SK-MEL-5 (cell line): ENCODE results near the genes HSPA6, ATF6, OLFML2B and CCDC190.

DNA sequence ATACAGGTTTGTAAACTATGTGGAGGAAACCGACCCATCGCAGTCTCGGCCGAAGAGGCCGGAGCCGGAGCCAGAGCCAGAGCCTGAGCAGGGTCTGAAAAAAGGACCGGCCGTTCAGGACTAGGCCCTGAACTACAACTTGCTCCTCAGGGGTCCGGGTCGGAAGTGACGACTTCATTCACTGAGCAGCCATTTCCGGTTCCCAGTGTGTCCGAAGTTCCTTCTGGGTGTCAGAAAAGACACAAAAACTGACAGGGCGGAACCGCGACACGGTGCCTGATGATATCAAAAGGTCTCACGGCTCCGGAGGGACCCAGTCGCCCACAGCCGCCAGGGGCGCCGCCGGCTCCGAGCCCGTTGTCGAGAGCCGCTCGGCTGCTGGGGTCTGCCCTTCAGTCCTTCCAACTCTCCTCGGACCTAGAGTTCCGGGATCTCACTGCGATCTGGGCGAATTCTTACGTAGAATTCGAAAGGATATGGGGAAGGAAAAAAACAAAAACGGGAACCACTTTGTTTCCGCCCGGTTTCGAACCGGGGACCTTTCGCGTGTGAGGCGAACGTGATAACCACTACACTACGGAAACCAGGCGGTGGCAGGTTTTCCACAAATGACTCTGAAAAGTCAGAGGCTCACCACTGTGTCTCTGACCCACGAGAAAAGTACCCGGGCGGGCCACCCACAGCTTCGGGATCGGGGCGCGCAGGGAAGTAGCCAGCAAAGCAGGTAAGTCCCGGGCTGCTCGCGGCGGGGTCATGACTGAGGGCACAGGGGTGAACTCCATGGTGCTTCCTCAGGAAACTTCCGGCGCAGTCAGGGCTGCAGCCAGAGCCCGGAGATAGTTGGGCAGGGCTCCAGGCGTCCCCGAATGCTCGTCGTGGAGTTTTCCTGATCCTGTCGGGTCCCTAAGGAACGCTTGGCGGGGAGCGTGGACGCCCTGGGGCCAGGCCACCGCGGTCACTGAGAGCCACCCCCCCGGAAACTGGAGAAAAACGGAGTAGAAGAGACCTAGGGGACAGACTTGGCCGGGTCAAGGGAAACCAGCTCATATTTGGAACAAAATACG is 31.8 kb upstream of the CFAP126 start:
RAMPAGE:
- cytosol, long total RNA, result no peak
- long total RNA, result no peak
- nucleus, long total RNA, result start-site peak on the plus strand centred at position 629 of the sequence, 152 bp wide, 13 and 11 reads in 2 replicates

DNA sequence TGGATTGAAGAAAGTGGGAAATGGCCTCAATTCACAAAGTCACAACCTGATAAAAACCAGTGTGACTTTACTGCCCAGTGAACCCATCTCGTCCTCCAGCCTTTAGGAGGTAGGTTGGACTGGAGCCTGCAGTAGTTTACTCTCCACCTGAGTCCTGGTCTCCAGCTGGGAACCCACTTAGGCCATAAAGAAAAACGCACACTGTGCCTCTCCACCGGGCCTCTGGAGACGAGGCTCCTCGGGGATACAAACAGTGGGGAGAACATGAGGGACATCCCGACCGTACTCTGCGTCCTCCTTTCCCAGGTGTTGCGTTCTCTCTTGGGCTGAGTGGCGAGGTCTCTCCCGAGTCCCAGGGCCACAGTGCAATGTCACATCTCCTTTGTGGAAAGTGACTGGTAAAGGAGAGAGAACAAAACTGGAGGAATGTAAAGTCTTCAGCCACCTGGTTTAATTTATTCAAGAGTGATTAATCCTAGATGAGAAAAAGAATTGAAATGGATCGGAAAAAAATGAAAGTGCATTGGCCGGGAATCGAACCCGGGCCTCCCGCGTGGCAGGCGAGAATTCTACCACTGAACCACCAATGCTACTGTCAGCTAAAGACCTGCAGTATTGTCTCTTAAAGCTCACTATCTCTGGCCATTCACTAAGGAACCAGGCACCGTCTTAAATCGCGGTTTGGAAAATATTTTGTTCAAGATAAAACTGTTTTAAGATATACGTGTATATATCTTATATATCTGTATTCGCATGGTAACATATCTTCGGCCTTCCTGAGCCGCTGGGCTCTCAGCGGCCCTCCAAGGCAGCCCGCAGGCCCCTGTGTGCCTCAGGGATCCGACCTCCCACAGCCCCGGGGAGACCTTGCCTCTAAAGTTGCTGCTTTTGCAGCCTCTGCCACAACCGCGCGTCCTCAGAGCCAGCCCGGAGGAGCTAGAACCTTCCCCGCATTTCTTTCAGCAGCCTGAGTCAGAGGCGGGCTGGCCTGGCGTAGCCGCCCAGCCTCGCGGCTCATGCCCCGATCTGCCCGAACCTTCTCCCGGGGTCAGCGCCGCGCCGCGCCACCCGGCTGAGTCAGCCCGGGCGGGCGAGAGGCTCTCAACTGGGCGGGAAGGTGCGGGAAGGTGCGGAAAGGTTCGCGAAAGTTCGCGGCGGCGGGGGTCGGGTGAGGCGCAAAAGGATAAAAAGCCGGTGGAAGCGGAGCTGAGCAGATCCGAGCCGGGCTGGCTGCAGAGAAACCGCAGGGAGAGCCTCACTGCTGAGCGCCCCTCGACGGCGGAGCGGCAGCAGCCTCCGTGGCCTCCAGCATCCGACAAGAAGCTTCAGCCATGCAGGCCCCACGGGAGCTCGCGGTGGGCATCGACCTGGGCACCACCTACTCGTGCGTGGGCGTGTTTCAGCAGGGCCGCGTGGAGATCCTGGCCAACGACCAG is at the start of gene HSPA6:
TSS of gene HSPA6 (plus strand) at position 1,213 of the 1,436 bp plus-strand sequence.
RAMPAGE:
- cytosol, long total RNA, result no peak
- long total RNA, result no peak
- nucleus, long total RNA, result no peak

DNA sequence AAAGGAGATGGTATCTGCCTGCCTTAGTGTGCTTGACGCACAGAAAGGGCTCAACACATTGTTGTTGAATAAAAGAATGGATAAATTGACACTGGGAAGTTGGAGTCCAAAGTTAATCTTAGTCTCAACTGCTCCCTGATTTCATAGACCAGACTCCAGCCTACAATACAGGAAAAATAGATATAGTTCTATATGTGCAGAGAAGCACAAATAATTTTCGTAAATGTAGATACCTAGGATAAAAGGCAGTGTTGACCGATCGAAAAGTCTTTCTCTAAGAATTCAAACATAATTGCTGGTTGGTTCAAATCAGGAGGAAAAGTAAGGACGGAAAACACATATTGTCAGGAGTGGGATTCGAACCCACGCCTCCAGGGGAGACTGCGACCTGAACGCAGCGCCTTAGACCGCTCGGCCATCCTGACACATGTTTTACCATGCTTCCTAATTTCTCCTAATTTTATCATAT is 5.7 kb downstream of the HSPA6 start:
RAMPAGE:
- cytosol, long total RNA, result no peak
- long total RNA, result no peak
- nucleus, long total RNA, result no peak

DNA sequence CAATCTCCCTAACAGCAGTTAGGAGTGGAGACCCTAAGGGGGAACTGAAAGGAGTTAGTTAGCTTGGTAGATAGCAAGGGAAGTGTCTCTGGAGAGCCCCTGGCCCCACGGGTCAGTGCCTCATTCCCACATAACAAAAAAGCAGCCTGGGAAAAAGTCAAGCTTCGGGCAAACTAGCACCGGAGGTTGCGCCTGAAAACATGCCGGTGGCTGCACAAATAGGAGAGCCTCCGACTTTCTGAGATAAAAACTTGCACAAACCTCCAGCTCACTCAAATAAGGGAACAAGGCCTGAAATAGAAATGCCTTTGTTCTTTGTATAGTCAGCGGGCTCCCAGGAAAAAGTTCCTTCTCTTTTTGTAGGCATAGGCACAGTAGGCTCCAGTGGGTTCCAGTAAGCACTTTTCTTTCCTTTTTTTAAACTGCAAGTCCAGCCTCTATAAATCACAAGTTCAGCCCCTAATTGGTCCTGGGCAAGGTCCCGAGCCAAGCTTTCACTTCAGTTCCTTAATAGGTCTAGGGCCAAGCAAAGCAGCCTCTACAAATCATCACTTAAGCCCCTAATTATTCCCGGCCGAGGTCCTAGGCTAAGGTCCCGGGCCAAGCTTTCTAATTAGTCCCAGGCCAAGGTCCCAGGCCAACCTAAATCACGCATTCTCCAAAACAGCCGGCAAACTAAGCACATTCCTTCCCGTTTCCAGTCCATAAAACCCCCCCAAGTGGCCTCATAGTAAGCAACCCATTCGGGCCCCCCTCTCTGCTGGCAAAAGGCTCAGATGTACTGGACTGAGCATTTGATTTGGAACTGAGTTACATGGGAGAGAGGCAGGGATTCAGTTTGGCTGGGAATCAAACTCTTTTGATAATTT is 8.5 kb downstream of the HSPA6 start:
RAMPAGE:
- cytosol, long total RNA, result no peak
- long total RNA, result no peak
- nucleus, long total RNA, result no peak

GRCh38 chr1:161539666-161540615 is 9.7 kb downstream of the FCGR3A start:
RAMPAGE:
- cytosol, long total RNA, result no peak
- long total RNA, result no peak
- nucleus, long total RNA, result no peak

DNA sequence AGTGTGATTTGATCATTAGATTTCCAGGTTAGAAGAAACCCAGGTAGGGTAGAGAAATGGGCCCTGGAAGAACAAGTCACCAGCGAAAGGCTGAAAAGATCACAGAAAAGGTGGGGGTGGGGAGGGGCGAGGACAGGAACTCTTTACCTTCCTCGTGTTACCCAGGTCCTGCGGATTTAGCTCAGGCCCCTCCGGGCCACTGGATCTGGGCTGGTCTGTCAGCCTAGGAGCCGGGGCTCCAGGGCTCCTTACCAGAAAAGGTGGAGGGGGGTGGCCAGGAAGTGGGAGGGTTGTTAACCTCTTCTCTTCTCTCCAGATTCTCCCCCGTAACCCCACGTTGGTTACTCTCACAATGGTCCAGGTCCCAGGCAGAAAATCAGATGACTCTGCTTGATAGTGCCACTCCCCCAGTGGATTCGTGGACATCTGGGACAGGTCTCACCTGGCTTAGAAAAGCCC is 795 bp upstream of the FCGR3A start:
RAMPAGE:
- cytosol, long total RNA, result no peak
- long total RNA, result no peak
- nucleus, long total RNA, result no peak

GRCh38 chr1:161765907-161767072 is at the start of gene ATF6:
ATF6 (plus strand) TSS chr1:161766320.
RAMPAGE:
- cytosol, long total RNA, result start-site peak on the plus strand at chr1:161766312-161766358, 602 and 604 reads in 2 replicates
- long total RNA, result start-site peak on the plus strand at chr1:161766333-161766358, 66 and 168 reads in 2 replicates
- nucleus, long total RNA, result start-site peak on the plus strand at chr1:161766331-161766358, 220 and 63 reads in 2 replicates

DNA sequence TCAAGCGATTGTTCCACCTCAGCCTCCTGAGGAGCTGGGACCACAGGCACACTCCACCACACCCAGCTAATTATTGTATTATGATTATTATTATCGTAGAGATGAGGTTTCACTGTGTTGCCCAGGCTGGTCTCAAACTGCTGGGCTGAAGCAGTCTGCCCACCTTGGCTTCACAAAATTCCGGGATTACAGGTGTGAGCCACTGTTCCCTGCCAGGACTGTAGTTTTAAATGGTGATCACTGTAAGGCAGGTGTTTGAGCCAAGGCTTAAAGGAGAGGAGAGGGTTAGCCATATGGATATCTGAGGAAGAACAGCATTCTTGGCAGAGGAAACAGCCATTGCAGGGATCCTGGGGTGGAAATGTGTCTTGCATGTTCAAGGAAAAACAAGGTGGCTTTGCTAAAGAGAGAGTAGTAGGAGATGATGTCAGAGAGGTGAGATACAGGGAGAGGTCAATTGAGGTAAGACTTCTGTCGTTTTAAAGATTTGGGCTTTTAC is 73.4 kb downstream of the ATF6 start:
RAMPAGE:
- cytosol, long total RNA, result no peak
- long total RNA, result no peak
- nucleus, long total RNA, result no peak

DNA sequence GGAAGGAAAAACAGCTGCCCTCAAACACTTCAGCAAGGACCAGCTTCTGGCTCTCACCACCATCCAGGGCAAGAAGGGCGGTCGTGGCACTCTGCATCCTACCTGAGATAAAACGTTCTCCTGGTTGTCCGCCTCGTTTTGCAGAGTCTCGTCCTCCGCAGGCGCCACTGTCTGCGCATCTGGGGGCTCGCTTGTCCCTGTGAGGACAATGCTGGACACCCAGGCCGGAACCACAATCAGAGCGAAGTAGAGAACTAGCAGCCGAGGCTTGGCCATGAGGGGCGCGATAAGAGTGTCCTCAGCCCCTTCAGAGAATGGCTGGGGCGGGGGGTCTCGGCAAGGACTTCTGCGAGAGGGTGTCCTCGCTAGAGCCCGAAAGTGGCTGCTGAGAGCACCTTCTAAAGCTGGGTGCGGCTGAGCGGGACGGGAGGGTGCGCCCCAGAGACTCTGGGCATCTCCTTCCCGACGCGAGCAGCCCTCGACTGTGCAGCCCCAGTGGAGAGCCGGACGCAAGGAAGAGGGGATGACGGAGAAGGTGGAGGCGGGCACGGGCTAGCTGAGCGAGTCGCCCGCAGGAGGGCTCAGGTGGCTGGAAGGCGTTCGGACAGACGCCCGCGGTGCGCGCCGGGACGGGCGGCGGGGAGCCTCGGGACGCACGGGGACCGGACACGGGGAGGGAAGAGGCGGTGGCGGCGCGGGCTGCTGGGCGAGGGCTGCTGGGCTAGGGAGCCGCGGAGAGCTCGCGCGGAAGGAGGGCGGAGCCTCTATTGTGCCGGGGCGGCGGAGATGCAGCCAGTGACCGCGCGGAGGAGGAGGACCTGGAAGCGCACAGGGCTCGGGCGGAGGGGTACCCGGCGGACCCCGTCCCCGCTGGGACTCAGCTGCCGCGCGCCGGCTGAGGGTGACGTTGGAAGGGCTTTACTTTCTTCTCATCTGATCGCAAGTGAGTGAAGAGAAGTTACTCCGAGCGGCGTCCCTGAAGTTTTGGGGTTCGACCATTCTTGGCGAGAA is at the start of gene OLFML2B:
TSS of gene OLFML2B (minus strand) at position 715 of the 1,011 bp plus-strand sequence.
RAMPAGE:
- cytosol, long total RNA, result no peak
- long total RNA, result no peak
- nucleus, long total RNA, result no peak

GRCh38 chr1:162070499-162070774 is 946 bp downstream of the NOS1AP start:
RAMPAGE:
- cytosol, long total RNA, result no peak
- long total RNA, result no peak
- nucleus, long total RNA, result no peak

DNA sequence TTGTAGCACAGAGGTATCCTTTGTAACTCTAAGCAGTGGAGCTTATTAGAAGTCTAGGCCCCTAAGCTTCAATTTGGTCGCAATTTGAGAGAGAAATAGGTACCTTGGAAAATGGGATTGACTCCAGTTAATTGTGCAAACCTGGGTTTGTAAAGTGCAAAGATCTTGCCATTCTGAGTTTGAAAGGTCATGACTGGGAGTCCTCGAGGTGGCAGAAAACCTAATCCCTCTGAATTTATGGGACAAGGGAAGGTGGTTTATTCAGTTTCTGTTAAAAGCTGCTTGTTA is 144.7 kb downstream of the SPATA46 start:
RAMPAGE:
- cytosol, long total RNA, result no peak
- long total RNA, result no peak
- nucleus, long total RNA, result no peak

GRCh38 chr1:162374027-162374375 is 2.7 kb downstream of the SPATA46 start:
RAMPAGE:
- cytosol, long total RNA, result no peak
- long total RNA, result no peak
- nucleus, long total RNA, result no peak

GRCh38 chr1:162421732-162422432 is 9.9 kb upstream of the SH2D1B start:
RAMPAGE:
- cytosol, long total RNA, result no peak
- long total RNA, result no peak
- nucleus, long total RNA, result no peak

DNA sequence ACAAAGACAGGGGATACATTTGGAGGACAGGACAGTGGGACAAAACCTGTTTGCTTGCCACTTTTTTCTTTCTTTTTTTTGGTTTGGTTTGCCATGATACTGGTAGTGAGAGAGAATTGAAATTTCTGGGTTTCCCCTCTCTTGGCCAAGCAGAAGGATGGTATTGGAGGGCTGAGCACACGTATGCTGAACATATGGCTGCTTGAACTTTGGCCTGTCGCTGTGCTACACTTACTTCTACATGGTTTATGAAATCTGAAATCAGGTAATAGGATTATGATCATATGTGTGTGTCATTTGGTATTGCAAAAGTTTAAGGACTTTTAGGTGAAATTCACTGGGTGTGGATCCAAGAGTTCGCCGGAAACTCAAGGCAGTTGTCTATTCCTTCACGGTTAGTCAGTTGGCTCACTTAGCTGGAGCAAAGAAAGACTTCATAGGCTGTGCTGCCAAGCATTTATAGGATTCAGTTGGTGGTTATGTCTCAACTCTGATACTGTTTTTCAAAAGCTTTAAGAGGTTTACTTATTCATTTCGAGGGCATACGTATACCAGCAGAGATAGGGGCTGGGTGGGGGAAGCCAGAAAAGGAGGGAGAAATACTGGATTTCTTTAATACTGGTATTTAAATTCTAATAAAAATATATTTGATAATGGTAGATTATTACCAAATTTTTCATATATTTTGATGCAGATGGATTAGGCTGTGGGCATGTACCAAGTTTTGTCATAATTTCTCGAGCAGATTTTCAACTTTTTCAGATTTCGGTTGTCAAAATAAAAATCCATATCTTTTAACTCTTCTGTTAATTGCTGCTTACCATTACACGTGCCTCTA is 1.0 kb downstream of the UAP1 start:
RAMPAGE:
- cytosol, long total RNA, result no peak
- long total RNA, result no peak
- nucleus, long total RNA, result no peak

DNA sequence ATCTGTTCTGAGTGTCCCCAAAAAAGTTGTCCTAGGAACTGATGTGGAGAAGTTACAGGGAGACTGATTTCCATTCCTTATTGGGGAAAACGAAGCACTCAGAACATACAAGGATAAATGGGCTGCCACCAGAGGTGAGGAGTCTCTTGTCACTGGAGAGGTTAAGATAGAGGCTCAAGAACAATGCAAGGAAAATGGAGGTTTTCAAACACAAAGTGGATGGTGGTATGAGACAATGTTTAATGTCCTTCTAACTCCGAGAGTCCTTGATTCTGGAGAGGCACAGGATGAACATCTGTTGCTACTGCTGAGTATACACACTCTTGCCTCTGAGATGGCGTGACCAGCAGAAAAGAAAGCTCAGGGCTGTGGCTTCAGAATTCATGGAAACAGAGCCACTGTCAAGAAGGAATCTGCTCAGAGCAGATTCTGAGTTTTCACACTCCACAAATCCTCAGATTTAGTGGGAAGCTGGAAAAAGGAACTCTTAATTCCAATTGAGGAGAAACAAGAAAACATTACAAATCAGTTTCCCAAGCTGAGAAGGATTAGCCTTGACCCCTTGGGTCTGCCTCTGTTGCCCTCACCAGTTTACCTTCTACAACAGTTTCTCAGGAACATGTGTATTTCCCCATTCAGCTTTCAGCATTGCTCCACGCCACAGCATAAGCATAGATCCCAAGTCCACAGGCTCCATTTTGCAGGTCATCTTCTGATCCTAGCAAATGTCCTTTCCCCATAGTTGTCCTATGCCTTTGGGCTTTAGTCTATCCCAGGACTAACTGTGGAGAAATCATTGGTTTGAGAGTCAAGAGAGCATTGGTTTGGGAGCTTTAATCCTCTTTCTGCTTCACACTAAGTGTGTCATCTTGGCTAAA is 8.9 kb upstream of the HSD17B7 start:
RAMPAGE:
- cytosol, long total RNA, result no peak
- long total RNA, result no peak
- nucleus, long total RNA, result no peak

DNA sequence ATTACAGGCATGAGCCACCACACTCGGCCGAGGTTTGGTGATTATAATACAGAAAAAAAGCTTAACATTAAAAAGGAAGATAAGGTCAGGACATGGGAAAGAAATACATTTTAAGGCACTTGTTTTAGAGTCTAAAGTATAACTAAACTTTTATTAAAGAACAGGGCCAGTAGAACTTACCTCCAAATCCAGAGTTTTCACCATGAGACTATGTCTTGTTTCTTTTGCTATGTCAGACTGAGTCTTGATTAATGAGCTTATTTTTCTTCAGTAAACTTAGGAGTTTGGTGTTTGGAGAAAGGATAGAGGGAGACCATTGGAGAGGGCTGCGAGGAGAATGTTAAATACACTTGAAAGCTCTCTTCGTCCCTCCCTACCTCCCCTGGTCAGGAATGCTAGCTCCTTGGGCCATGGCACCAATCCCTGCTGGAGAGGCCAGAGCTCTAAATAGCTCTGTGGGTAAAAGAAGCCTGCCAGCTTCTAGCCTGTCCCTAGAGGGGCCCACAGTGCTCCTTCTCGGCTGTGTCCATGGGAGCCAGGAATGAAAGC is at the start of gene CCDC190:
TSS of gene CCDC190 (minus strand) at position 348 of the 549 bp plus-strand sequence.
RAMPAGE:
- cytosol, long total RNA, result no peak
- long total RNA, result no peak
- nucleus, long total RNA, result no peak

GRCh38 chr1:163068686-163069087 is 474 bp upstream of the RGS4 start:
RAMPAGE:
- cytosol, long total RNA, result no peak
- long total RNA, result no peak
- nucleus, long total RNA, result no peak

RAMPAGE:
- cytosol, long total RNA, result no peak
- long total RNA, result no peak
- nucleus, long total RNA, result no peak
Measured at GRCh38 chr1:164557164-164557692, 1.8 kb upstream of the PBX1 start.

GRCh38 chr1:164564061-164564903 is 5.3 kb downstream of the PBX1 start:
RAMPAGE:
- cytosol, long total RNA, result no peak
- long total RNA, result no peak
- nucleus, long total RNA, result no peak

DNA sequence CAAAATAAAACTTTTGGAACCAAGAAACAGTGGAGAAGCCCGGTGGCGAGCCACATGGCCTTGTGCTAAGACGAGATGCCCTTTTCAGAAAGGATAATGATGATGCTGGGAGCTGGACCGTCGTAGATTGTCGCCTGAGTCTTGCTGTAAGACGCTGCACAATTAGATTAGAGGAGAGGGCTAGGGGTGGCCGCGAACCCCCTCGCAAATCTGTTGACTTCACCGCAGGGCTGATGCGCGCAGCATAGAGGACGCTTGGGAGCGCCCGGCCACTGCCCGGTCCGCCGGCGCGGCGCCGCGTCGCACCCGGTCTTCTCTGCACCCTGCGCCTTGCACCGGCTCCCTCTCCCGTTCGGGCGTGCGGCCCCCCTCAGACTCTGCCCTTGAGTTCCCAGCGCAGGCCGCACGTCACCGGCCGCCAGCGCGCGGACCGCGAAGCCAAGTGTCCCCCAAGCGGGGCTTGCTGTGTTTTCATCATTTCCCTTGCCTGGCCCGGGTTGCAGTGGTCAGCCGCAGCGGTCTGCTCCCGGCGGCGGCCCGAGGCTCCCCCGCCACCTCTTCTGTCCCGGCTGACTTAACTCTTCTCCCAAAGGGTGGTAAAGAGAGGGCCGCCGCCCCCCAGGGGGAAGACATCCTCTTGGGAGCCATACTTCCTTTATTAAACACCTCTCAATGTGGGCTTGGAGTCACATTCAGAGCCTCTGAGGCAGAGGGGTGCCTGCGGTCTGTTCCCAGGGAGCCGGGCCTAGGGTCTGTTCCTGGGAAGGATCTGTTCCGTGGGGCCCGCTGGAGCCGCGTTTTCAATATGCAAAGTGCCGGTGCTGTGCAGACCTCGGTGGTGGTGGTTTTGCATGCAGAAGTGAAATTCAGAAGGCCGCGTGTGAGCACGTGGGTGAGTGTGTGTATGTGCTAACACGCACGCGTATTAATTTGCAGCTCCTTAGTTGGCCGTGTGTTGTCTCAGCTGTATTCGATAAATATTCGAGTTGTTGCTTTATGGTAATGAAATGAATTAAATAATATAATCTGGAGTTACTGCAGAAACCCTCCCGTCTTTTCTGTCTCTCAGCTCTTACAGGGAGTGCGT is 17.5 kb downstream of the PBX1 start:
RAMPAGE:
- cytosol, long total RNA, result no peak
- long total RNA, result no peak
- nucleus, long total RNA, result no peak